ENCODE data around the genes TALDO1 and POLR2L.

- RRBS, result 1% methylated on average over 30 of the region's 86 CpGs
Observed at GRCh38 chr11:746669-747533, at the start of gene TALDO1. TALDO1 (plus strand) TSS chr11:747464.

- RRBS, result 4% methylated on average over 12 of the region's 18 CpGs
Observed at GRCh38 chr11:810055-810171, 146 bp downstream of the RPLP2 start.

GRCh38 chr11:821873-822899, 3.5 kb downstream of the PNPLA2 start:
- RRBS, result no CpG with 5 or more reads among the region's 29 CpGs

DNA sequence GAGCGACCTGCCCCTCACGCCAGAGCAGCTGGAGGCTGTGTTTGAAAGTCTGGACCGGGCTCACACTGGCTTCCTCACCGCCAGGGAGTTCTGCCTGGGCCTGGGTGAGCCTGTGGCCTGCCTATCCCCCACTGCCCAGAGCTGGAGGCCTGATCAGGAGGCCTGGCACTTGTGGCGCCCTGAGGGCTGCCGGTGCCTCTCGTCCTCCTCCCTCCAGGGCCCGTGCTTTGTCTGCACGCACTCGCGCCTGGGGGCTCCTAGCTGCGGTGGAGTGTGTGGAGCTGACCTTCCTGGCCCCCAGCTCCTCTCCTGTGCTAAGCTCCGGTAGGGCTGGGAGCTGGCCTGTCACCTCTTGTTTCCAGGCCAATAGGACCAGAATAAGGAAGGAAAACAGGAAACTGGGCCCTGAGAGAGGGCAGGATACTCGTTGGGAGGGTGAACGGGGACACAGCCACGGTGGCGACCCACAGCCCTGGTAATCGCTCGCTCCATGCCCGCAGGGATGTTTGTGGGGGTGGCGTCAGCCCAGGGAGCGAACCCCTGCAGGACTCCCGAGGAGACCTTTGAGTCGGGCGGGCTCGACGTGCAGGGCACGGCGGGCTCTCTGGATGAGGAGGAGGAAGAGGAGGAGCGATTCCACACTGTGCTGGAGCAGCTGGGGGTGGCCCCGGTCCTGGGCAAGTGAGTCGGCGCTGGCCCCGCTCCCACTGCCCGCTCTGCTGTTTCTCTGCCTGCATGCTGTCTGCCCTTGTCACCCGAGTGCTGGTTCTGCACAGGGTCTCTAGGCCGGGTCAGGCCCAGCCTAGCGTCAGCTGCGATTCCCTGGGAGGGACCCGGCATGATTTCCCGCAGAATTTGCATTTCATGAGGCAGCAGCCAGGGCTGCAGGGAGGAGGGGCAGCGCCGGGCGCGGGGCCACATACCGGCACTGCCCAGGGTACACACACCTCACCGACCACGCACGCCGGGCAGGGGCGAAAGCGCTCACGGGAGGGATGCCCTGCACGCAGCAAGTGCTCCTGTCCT, 1.5 kb downstream of the CRACR2B start:
- RRBS, result 3% methylated on average over 11 of the region's 54 CpGs

DNA sequence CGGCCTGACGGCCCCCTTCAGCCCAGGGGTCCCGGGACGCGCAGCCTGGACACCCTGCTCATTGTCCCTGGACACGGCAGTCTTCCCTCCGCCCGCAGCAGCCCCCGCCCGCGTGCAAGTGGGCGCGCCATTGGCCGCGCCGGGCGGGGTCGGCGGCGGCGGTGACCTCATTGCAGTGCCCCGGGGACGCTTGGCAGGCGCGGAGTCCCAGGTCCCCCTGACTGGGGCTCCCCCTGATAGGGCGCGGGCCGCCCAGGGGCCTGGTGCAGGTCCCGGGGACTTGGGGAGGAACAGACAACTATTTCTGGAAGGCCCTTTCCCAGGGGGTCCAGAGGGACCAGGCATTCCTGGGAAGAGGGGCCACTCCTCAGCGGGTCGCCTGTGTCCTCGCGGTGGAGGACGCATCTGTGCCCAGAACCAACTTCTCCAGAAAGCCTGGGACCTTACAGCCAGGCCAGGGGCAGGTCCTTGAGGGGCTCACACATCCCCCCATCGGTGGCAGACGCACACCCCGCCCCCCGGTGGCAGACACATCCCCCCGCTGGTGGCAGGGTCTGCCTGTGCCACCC, 640 bp downstream of the CD151 start:
- RRBS, result 1% methylated on average over 20 of the region's 39 CpGs

- RRBS, result 1% methylated on average over 18 of the region's 32 CpGs
Observed at GRCh38 chr11:842361-842623, at the start of gene POLR2L. POLR2L (minus strand) TSS chr11:842529.

GRCh38 chr11:910948-912049, 689 bp upstream of the CHID1 start:
- RRBS, result 2% methylated on average over 14 of the region's 87 CpGs

DNA sequence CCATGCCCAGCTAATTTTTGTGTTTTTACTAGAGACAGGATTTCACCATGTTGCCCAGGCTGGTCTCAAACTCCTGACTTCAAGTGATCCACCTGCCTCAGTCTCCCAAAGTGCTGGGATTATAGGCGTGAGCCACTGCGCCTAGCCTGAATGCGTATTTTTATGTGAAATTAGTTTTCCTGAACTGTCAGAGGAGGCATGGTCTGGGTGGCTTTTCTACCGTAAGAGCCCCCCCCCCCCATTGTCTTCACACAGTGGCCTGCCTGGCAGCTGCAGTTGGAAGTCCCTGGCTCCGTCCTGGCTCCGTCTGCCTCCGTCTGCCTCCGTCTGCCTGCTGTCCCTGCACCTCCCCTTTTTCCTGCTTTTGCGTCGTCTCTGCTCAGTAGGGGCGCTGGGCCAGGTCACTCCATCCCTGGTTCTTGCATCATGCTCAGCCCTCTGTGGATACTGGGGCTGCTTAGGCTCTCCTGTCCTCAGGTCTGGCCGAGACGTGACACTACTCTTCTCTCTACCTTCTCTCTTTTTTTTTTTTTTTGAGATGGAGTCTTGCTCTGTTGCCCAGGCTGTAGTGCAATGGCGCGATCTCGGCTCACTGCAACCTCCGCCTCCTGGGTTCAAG, 27.8 kb downstream of the AP2A2 start:
- RRBS, result no CpG with 5 or more reads among the region's 17 CpGs

DNA sequence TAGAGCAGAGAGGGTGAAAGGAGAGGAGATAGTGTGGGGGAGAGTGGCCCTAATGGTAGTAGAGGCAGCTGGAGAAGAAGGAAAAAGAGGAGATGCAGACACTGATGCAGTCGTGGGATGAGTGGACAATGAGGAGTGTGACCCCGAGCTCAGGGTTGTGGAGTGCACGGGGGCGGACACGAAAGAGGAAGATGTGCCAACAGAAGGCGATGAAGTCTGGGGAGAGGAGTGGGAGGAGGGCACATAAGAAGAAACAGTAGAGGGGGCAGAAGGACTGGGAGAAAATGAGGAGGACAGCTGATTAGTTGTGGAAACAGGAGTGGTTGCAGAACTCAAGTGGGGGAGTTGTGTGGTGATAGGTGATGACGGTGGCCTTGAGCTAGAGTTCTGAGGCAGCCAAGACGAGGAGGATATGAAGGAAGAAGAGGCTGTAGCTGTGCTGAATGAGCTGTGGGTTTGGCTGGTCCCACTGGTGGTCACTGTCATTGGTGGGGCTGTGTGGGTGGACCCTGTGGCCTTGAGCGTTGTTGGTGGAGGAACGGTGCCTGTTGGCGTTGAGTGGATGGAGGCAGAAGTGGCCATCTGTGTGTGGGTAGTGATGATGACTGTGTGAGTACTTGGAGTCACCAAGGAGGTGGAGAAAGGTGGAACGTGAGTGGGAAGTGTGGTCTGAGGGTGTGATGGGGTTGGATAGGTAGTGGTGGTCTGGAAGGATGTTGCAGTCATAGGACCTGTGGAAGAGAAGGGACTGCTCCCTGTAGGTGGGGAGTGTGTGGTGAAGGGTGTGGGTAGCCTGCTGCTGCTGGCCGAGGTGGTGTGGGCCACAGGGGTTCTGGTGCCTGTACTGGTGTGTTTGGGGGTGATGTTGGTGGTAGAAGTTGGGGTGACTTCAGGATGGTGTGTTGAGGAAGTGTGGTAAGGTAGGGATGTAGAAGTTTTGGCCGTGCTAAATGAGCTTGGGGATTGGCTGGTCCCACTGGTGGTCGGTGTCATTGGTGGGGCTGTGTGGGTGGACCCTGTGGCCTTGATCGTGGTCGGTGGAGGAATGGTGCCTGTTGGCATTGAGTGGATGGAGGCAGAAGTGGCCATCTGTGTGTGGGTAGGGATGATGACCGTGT, 20.0 kb downstream of the MUC6 start:
- RRBS, result no CpG with 5 or more reads among the region's 18 CpGs

GRCh38 chr11:1033007-1033572, 3.4 kb downstream of the MUC6 start:
- RRBS, result no CpG with 5 or more reads among the region's 32 CpGs

DNA sequence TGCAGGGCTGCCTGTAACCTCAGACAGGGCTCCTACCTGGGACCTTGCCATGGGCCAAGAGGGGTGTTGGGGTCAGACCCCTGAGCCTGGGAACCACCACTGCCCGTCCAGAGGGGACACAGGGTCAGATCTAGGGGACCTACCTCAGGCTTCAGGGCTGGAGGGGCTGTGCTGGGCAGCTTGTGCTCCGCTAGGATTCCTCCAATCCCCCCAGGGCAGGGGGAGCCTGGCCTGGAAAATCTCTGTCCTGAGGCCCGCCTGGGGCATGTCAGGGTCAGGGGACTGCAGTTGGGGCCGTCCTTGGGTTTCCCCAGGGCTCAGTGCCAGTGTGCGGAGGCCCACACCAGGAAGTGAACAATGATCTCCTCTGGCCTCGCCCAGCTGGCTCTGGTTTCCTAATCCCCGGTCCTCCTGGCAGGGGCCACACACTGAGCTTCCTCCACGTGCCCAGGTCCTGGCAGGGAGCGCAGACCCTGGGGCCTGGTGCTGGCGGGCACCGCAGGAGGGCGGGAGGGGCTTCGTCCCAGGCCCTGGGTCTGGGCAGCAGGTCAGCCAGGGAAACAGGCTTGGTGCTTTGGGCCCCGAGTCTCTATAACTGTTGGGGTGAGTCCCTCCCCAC, 36.7 kb upstream of the MUC6 start:
- RRBS, result no CpG with 5 or more reads among the region's 14 CpGs

DNA sequence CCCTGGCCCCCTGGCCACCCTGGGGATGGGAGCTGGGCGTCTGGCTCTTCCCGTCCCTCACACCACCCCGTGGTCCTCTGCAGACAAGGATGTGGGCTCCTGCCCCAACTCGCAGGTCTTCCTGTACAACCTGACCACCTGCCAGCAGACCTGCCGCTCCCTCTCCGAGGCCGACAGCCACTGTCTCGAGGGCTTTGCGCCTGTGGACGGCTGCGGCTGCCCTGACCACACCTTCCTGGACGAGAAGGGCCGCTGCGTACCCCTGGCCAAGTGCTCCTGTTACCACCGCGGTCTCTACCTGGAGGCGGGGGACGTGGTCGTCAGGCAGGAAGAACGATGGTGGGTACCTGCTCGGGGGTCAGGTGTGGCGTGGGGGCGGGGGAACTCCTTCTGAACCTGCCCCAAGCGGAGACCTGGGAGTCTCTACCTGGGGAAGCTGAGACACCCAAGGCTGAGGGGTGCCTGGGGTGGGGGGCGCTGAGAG, 48.5 kb upstream of the MUC6 start:
- RRBS, result no CpG with 5 or more reads among the region's 25 CpGs

GRCh38 chr11:1090685-1091249, 54.2 kb upstream of the MUC6 start:
- RRBS, result no CpG with 5 or more reads among the region's 17 CpGs

- RRBS, result 73% methylated on average over 4 of the region's 17 CpGs
Observed at GRCh38 chr11:1205003-1205506, 17.8 kb upstream of the MUC5B start.

- RRBS, result 47% methylated on average over 7 of the region's 27 CpGs
Observed at GRCh38 chr11:1223574-1224595, 1.0 kb downstream of the MUC5B start.

DNA sequence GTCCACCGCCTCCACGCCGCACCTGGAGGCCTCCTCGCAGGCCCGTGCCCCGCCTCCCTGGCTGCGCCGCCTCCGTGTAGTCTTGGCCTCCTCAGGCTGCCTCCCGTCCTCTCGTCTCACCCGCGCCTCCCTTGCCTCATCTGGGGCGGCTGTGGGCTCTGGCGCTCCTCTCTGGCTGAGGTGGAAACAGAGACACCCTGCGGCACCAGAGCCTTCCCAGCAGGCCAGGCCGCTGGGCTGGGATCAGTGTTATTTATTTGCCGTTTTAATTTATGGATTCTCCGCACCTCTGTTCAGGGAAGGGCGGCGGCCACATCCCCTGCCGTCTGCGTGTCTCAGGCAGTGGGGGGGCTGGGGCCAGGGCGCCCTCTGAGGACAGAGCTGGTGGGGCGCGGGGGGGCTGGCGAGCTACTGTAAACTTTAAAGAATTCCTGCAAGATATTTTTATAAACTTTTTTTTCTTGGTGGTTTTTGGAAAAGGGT, 25.2 kb downstream of the MOB2 start:
- RRBS, result no CpG with 5 or more reads among the region's 27 CpGs

DNA sequence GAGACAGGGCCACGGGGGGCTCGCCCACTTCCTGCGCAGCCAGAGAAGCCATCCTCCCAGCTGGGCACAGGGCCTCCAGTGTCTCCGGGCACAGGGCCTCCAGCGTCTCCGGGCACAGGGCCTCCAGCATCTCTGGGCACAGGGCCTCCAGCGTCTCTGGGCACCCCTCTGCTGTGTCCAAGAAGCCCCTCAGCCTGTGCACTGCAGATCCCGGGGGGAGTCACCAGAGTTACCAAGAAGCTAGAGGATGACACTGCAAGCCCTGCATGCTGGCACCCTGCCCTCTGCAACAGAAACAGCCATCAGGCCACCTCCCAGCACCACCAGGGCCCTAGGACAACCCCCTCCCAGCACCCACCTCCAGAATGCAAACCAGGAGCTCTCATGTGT, 13.8 kb downstream of the MOB2 start:
- RRBS, result 100% methylated on average over 2 of the region's 8 CpGs

GRCh38 chr11:1532727-1533337, 39.2 kb downstream of the DUSP8 start:
- RRBS, result no CpG with 5 or more reads among the region's 18 CpGs

DNA sequence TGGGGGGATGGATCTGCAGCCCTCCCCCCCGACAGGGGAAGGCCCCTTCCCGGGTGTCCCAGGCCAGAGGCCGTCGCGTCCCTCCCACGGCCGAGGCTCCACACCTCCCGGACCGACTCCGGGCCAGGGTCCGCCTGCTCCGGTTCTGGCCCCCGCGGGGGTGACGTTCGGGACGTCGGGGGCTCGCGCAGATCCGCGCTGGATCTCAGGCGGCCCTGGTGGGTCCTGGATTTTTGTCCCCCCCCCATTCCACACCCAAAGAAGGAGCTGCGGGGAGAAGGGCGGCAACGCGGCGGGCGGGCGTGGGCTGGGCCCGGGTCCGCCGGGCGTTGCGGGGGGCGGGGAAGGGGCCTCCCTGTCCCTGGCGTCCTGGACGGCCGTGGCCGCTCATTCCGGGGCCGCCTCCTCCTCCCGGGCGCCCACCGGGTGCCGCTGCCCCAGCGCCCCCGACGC, 676 bp downstream of the DUSP8 start:
- RRBS, result 6% methylated on average over 22 of the region's 49 CpGs

DNA sequence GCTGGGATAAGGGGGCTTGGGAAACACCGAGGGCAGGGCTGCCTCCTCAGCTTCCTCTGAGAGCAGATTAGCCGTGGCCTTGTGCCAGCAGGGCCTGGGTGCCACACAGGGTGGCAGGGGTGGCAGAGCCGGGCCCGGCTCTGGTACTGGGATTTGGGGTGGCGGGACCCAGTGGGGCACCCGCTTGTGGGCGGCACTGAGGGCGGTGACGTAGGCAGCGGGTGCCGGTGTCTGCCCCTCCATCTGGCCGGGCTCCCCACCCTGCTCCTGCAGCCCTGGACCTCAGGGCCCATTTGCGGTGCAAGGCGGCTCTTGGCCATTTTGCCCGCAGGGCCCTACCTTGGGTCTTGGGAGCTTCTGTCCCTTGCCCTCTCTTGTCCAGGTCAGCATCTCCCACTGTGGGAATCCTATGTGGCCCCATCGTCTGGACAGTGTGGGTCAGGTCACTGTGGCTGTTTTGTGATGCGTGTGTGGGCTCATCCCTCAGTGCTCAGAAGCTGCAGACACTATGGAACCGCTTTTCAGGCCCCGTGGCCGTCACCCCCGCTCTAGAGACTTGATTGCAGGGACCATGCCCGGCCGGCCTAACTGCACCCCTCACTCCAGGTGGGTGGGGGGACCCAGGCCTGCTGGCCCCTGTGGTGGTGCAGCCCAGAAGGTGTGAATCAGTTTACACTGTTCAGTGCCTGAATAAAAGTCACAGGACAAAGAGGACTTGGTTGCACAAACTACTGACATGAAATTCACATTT, 29.7 kb upstream of the KRTAP5-6 start:
- RRBS, result 59% methylated on average over 2 of the region's 23 CpGs